Measurements from ENCODE around the gene OSMR.

DNA sequence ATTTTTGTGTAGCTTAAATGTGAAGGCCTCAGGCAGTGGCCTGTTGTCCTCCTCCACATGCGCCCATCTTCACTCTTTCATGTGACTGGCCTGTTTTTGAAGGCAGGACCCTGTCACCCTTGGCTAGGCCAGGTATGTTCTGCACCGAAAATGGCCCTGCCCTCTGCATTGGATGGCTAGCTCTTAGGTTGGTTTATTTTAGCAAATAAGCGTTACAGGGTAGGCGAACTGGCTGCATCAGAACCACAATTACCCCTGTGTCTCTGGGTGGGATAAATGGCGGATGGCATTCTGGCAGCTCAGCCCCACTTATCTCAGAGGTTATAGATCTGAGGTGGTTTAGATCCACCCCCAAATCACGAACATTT lies 738 bp upstream of the CPLANE1 start:
- RRBS, result no CpG with 5 or more reads among the region's 6 CpGs

DNA sequence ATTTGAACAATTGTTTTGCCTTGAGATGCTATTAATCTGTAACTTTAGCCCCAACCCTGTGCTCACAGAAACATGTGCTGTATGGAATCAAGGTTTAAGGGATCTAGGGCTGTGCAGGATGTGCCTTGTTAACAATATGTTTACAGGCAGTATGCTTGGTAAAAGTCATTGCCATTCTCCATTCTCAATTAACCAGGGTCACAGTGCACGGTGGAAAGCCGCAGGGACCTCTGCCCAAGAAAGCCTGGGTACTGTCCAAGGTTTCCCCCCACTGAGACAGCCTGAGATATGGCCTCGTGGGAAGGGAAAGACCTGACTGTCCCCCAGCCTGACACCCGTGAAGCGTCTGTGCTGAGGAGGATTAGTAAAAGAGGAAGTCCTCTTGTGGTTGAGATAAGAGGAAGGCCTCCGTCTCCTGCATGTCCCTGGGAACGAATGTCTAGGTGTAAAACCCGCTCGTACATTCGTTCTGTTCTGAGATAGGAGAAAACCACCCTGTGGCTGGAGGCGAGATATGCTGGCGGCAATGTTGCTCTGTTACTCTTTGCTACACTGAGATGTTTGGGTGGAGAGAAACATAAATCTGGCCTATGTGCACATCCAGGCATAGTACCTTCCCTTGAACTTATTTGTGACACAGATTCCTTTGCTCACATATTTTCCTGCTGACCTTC lies 167.7 kb downstream of the GDNF start:
- RRBS, result no CpG with 5 or more reads among the region's 12 CpGs

DNA sequence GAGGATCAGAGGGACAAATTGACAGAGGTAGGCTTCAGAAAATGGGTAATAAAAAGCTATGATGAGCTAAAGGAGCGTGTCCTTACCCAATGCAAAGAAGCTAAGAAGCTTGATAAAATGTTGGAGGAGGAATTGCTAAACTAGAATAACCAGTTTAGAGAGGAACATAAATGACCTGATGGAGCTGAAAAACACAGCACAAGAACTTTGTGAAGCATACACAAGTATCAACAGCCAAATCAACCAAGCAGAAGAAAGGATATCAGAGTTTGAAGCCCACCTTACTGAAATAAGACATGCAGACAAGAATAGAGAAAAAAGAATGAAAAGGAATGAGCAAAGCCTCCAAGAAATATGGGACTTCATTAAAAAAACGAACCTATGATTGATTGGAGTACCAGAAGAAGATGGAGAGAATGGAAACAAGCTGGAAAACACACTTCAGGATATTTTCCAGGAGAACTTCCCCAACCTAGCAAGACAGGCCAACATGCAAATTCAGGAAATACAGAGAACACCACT lies 95.4 kb downstream of the GDNF start:
- RRBS, result no CpG with 5 or more reads among the region's 2 CpGs

- RRBS, result 8% methylated on average over 7 of the region's 25 CpGs
These were observed 907 bp downstream of the GDNF start for GRCh38 chr5:37838881-37839386.

GRCh38 chr5:38594882-38595739 lies 38.7 kb upstream of the LIFR start:
- RRBS, result no CpG with 5 or more reads among the region's 7 CpGs

GRCh38 chr5:38800383-38800848 lies 45.4 kb upstream of the OSMR start:
- RRBS, result no CpG with 5 or more reads among the region's 5 CpGs

DNA sequence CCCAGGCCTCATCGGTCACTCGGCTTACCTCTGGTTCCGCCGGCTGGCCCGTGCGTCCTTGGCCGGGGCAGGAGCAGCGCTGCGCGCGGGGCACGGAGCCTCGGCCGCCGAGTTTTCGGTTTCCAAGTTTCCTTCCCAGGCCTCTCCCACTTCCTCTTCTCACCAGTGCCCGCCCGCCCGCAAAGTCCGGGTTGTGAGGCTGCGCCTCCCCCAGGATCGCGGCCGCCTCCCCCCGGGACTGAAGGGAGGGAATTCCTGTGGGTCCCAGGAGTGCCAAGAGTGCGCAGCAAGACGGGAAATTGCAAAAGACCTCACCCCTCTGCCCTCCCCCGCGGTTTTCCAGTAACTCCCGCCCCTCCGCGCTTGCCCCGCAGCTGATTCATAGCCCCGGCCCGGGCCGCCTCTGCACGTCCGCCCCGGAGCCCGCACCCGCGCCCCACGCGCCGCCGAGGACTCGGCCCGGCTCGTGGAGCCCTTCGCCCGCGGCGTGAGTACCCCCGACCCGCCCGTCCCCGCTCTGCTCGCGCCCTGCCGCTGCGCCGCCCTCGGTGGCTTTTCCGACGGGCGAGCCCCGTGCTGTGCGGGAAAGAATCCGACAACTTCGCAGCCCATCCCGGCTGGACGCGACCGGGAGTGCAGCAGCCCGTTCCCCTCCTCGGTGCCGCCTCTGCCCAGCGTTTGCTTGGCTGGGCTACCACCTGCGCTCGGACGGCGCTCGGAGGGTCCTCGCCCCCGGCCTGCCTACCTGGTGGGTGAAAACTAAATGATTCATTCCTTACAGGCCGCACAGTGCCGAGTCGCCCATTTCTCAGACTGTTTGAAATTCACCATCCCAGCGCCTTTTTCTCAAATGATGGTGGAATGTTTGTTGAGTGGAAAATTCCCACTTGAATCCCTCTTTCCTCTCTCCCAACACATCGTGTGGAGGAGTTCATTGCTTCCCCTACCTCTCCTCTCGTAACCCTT lies at the start of gene OSMR:
Gene OSMR, plus strand, starts transcription at position 373 of the 966 bp plus-strand sequence.
- RRBS, result 2% methylated on average over 16 of the region's 91 CpGs

DNA sequence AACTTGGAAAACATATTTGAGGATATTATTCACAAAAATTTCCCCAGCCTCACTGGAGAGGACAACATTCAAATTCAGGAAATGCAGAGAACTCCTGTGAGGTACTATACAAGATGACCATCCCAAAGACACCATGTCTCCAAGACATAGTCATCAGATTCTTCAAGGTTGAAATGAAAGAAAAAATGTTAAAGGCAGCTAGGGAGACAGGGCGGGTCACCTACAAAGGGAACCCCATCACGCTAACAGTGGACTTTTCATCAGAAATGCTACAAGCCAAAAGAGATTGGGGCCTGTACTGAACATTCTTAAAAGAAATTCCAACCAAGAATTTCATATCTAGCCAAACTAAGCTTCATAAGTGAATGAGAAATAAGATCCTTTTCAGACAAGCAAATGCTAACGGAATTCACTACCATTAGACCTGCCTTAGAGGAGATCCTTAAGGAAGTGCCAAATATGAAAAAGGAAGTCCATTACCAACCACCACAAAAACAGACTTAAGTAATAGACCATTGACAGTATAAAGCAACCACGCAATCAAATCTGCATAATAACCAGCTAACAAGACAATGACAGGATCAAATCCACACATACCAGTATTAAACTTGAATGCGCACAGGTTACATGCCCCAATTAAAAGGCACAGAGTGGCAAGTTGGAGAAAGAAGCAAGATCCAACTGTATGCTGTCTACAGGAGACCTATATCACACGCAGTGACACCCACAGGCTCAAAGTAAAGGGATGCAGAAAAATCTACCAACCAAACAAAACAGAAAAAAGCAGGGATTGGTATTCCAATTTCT lies 63.7 kb downstream of the OSMR start:
- RRBS, result no CpG with 5 or more reads among the region's 6 CpGs

DNA sequence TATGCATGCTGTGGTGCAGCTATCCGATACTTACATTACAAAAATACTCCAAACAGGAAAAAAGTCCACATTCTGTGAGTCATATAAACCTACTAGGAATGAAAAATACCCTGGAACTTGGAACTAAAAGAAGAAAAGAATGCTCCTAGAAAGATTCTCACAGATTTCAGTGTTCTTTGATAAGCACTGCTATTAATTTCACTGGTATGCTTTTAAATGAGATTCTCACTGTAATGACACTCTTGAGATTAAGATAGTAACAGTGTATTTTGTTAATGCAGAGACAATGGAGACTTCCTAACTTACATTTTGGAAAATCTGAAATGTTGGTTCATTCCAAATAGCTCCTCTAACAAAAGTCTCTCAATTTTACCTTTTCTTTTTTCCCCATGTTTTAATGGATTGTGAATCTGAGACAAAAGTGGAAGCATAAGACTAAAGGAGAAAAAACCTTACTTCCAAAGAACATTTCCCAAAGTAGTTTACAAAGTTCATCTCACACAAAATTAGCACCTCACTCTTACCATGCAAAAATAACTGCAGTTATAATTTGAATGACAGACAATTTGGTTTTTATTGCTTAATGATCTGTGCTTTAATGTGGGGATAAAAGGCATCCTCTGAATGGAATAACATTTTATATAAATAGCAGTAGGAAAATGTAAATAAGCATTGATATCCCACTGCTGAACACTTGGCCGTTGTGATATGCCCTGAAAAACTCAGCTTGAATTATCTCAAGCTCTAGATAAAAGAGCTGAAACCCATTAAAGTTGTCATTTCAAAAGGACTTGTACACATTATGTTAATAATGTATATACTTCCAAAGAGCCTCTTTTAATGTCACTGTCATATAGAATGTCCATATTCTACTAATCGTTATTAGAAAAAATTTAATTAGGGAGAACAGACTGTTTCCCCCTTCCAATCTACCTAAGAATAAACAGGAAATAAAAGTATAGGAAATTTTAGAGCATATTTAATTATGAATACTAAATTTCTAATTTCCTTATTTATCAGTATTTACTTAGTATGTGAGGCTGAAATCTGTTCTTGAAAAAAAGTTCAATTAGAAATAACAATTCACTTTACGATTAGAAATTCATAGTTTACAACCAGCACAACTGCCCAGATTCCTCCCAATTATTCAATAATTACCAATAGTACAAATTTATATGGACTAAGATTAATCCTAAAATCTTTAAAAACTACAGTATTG lies 93.1 kb downstream of the OSMR start:
- RRBS, result no CpG with 5 or more reads among the region's 4 CpGs

GRCh38 chr5:38979523-38980282 lies 94.5 kb downstream of the RICTOR start:
- RRBS, result no CpG with 5 or more reads among the region's 4 CpGs

- RRBS, result no CpG with 5 or more reads among the region's 2 CpGs
These were observed 25.9 kb downstream of the RICTOR start for GRCh38 chr5:39047958-39048974.

- RRBS, result no CpG with 5 or more reads among the region's 9 CpGs
These were observed 24.3 kb downstream of the RICTOR start for GRCh38 chr5:39049454-39050824.

DNA sequence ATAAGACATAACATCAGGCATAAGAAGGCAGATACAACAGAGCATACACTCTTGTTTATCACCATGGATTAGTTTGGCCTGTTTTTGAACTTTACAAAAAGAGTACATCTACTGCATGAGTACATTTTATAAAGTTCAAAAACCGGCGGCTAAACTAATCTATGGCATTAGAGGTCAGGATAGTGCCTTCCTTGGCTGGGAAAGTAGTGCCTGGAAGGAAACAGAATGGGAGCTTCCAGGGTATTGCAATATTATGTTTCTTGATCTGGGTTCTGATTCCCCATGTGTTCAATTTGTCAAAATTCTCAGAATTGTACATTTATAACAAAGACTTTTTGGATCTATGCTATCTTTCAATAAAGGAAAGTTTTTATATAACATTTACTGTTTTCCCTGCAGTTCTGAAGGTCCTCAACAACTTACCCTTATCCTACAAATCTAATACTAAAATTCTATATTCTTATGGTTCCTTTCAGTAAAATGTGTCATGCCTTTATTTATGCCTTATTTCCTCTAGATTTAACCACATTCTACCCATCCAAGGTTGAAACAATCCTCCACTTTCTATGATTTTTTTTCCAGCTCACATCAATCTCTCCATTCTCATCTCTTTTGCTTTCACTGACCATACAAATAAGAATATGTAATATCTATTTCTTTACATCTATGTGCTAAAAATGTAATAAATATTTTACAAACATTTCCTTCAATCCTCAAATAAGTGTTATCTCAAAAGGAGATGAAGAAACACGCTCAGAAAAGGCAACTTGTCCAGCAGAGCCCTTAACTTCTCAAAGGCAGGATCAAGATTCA lies 14.8 kb downstream of the RICTOR start:
- RRBS, result no CpG with 5 or more reads among the region's 3 CpGs

- RRBS, result no CpG with 5 or more reads among the region's 1 CpG
These were observed 25.0 kb upstream of the RICTOR start for GRCh38 chr5:39099326-39099537.

- RRBS, result no CpG with 5 or more reads among the region's 9 CpGs
These were observed 40.5 kb downstream of the FYB1 start for GRCh38 chr5:39178747-39179475.

DNA sequence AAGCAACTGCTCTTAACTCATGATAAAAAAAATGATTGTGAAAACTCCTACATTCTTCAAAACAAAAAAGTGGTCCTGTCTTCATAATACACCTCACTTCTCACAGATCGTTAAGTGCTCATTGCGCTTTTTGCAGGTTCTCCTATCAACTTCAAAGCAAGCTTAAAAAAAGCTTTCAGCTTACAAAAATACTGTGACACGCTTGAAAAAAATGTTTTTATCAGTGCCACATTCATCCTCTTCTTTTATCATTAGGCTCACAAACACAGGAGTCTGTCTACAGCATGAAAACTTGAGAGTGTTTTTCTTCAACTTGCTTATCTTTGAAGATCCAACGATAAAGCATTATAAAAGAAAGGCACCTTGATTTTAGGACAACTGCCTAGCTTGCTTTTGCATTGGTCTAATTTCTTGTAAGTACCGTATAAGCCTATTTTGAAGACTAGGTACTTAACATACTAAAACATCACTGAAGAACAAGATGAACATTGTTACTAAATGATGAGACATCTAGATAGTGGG lies 32.3 kb downstream of the FYB1 start:
- RRBS, result no CpG with 5 or more reads among the region's 5 CpGs

- RRBS, result no CpG with 5 or more reads among the region's 5 CpGs
These were observed 18.6 kb downstream of the FYB1 start for GRCh38 chr5:39200723-39201228.

DNA sequence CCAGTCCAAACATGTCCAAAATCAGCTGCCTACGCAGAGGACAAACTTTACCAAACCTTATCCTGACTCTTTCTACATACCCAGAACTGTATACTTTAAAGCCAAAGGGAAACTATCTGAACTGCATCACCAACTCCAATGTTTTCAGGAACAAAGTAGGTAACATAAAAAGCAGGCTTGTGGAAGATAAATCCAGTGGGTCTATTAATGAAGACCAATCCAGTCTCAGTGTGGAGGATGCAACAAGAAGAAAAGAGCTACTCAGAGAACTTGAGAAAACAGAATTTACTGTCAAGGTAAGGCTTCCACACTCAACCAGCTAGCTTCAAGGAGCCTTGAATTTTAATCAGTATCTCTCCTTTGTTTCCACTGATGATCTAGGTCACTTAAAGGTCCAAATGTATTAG lies 36.2 kb upstream of the FYB1 start:
- RRBS, result no CpG with 5 or more reads among the region's 1 CpG

GRCh38 chr5:39447986-39448474 lies 23.2 kb upstream of the DAB2 start:
- RRBS, result no CpG with 5 or more reads among the region's 11 CpGs

DNA sequence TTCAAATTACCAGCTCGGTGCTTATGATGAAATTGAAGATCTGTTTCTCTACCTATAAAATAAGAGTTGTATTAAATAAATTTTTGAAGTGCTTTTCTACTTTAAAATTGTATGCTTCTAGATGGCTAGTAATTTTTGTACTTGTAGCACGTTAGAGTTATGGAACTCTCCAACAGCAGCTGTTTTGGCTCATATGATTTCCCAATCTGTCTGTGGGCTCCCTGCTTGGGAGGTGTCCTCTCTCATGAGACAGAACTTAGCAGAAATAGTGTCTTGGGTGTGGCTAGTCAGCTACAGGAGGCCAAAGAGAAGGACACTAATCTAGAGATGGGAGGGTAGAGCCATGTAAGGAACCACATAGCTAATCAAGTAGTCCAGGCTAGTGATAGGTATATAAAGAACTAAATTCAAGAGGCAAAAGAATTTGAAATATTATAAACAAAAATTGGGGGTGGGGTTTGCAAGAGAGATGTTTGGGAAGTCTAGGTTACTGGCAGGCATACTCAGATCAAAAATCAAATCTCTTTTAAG lies 78.4 kb upstream of the DAB2 start:
- RRBS, result no CpG with 5 or more reads among the region's 2 CpGs

Measured in amniotic epithelial cell (primary cell).